Placental pericyte (primary cell): ENCODE measurements around the gene ZFP36L2.

DNA sequence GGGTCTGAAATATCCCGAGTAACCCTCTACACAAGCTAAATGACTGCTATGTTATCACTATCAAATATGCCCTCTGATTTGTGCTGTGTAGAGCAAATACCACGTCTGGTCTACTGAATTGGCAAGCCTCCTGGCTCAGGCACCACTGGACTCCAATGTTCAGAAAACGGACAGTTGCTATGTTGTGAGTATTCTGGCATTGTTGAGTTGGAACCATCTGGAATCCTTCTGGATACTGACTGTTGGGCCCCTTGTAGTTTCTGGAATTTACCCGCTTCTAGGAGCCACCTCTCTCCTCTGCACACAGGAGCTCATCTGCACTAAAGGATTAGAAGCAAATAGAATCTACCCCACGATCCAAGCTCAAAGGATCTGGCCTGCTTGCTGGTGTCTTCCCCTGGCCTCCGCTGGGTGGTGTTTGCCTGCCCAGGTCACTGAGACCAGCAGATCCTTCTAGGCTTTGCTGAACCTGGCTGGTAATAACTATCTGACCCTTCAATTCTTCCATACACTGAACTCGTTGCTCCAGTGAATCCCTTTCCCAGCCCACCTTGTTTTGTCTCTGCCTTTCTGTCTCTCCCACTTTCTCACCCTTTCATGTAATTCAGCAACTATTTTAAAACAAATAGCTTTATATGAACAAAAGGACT is 2.0 kb upstream of the HAAO start:
- CAGE, long polyA plus RNA, result no peak

- CAGE, long polyA plus RNA, result no peak
Observed at GRCh38 chr2:42809015-42809524, 16.7 kb upstream of the HAAO start.

GRCh38 chr2:42863949-42864305 is 71.5 kb upstream of the HAAO start:
- CAGE, long polyA plus RNA, result no peak

DNA sequence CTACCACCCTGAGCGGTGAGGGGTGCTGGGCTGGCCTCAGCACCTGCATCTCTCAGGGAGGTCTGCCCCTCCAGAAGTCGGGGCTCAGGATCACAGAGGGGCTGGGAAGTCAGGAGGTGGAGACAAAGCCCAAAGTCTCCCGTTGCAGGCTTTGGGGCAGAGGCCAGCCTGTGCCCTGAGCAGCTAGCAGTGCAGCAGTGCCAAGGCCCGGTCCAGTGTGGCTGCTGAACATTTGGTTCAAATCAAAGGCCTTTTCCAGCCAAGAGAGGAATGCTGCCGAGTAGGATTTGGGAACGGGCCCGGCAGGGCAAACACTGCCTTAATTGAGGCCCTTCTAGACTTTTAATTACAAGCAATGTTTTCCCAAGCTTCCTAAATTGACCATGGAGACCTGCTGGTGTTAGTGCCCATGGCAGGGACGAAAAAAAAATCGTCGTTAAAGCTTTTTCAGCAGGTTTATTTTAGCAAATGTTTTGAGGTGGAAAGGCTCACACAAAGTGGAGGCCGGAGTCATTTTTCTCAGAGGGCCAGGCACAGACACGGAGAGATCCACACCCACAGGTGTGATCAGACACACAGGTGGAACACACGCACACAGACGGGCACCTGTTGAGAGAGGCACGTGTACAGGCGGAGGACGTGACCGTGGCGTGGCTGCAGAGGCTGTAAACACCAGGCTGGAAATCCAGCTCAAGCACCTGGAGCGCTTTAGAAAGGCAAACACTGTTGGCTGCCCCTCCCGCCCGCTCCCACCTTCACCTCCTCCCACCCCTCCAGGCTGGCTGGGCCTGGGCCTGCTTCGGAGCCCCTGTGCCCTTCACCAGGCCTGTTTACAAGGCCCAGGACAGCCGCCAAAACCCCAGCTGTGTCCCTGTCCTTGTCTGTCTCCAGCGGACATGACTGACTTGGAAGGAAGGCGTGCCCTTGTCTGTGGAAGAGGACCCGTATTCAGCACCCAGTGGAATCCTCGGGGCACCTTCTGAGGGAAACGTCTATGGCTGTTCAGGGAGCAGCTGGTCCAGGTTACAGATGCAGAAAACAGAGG is 133.9 kb upstream of the HAAO start:
- CAGE, long polyA plus RNA, result no peak

DNA sequence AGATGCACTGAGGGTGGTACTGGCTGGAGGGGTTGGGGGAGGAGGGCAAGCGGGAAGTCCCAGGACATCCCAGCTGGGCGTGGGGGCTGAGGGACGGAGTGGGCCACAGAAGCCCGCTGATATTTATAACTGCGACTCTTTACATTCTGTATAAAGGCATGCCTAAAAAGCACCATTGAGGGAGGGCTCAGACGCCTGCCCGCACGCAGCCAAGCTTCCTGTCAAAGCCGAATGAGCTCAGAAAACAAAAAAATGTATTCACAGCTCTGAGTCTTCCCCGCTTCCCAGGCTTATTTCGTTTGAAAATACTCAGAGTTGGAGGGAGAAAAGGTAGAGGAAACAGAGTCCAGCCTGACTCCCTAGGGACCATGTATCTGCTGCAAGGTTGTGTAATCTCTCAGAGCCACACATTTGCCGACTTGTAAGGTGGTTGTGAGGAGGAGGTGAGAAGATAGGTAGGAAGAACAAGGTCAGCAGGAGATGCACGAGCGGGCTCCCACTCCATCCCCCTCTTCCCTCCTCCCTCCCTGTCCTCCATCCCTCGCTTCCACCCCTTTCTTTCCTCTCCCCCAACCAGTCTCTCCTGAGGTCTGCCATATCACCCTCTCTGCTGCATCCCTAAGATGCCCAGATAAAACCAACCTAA is 170.2 kb upstream of the HAAO start:
- CAGE, long polyA plus RNA, result no peak

- CAGE, long polyA plus RNA, result no peak
Observed at GRCh38 chr2:42983921-42984492, 191.6 kb upstream of the HAAO start.

GRCh38 chr2:43051378-43051895 is 175.0 kb downstream of the ZFP36L2 start:
- CAGE, long polyA plus RNA, result no peak

DNA sequence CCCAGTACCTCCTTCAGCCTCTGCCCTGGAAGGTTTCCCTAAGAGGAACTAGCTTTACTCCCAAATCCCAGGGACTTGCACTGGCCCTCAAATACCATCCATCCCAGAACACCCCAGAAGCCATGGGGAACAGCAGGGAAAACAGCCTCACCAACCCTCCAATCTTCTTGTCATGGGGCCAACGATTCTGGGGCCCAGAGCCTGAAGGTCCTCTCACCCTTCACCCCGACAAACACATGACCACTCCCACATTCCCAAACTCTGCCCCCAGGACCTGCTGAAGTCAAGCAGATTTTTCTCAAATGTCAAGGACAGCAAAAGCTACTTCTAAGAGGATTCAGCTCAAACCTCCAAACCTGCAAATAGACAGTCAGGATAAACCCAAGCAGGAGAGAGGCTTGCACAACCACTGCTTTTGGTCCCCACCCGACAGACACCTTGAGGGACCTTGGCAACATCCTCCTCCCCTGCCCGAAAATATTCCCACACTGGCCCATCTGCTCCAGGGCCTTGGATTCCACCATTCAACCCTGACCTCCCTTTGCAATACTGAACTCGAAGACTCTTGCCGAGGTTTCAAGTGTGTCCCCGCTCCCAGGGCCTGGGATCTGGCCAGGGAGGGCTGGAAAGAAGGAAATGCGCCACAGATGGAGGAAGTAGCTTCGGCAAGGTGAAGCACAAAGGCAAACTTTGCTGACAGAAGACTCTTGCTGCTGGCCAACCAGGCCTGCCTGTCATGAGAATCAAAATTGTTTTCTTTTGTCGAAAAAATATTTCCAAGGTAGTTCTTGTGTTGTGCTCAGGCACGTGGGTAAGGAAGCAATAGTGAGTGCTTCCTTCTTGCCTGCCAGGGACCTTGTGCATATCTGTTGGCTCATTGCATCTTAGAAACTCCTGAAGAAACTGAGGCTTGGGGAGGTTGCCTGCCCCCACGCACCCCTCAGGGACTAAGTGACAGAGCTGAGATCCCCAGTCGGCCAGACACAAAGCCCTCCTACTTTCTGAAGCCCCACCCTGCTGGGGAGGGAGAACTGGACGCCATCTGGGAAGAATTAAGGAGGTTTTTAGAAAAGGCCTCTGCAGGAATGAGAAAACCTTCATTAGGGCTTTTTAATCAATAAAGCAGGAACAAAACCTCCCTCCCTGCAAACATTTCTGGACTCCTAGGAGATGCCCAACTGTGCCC is 143.1 kb downstream of the ZFP36L2 start:
- CAGE, long polyA plus RNA, result no peak

DNA sequence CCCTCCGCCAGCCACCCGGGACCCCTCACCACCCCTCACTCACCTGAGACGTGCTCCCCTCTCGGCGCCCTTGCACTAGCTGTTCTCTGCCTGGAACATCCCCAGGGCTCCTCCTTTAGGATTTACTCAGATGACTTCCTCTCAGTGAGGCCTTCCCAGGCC is 89.0 kb downstream of the ZFP36L2 start:
- CAGE, long polyA plus RNA, result no peak

GRCh38 chr2:43152140-43152802 is 74.1 kb downstream of the ZFP36L2 start:
- CAGE, long polyA plus RNA, result no peak

- CAGE, long polyA plus RNA, result no peak
Observed at GRCh38 chr2:43193623-43194010, 32.8 kb downstream of the ZFP36L2 start.

DNA sequence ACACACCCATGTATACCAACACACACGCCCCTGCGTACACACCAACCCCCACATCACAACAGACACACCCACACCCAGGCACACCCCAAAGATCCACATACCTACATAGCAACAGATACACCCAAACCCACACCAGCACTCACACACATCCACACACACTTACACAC is 7.3 kb downstream of the ZFP36L2 start:
- CAGE, long polyA plus RNA, result no peak

GRCh38 chr2:43225015-43225406 is 1.4 kb downstream of the ZFP36L2 start:
- CAGE, long polyA plus RNA, result no peak

DNA sequence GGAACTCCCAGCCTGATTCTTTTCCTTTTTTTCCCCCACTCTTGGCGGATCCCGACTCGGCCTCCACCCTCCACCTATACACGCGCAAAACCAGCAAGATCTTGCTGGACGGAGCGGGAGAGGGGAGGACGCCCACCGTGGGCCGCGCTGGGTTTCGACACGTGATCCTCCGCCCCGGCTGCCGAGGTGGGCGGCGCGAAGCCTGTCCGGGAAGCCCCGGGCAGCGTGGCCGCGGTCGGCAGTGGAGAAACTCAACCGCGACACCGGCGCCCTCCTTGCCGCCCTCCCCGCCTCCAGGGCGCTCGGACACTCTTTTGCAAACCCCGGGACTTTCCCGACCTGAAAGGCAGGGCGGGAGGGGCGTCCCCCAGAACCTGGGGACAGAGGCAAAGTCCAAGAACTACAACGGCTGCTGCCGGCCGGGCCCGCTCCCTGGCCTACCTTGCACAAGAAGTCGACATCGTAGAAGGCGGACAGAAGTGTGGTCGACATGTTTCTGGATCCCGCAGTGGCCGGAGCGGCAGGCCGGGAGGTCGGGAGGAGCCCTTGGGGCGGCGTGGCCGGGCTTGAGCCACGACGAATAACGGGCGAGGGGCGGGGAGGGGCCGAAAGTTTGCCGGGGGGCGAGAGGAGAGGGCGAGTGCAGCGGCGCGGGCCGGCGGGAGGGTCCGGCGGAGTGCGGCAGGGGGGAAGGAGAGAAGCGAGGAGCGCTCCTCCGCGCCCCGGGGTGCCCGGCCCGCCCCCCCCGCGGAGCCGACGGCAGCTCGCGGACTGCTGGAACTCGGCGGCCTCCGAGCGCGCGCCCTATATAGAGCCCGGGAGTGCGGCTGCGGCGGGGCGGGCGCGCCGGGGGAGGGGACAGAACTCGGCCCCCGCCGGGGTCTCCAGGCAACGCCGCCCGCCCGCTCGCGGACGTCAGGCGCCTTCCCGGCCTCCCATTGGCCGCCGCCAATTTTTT is at the start of gene ZFP36L2:
Gene ZFP36L2 (minus strand): TSS at position 783 of the 958 bp plus-strand sequence.
- CAGE, long polyA plus RNA, result no peak

GRCh38 chr2:43293712-43294334 is 67.4 kb upstream of the ZFP36L2 start:
- CAGE, long polyA plus RNA, result no peak

DNA sequence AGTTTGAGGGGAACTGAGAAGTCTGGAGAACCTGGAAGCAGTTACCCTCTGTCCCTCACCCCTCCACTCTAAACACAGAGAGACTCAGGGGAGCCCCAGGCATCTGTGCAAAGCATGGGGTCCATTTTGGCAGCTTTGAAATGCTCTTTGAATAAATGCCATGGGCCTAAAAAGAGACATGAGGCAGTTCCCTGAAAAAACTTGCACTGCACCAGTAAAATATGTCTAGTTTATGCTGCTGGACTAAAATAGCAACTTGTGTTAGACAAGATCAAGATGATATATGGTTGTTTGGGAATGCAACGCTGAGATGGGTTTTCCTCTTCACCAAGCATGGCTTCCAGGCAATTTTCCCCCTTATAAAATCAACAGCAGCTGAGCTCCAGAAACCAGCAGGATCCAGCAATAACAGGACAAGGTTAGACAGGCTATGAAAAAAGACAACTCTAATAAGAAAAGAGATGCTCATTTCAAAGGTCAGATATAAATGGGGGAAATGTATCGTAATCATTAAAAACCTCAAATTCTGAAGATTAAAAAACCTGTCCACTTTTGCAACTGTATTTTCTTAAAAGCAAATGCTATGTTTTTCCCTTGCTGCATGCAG is 122.9 kb upstream of the ZFP36L2 start:
- CAGE, long polyA plus RNA, result no peak

- CAGE, long polyA plus RNA, result no peak
Observed at GRCh38 chr2:43774660-43775215, 899 bp downstream of the DYNC2LI1 start.

DNA sequence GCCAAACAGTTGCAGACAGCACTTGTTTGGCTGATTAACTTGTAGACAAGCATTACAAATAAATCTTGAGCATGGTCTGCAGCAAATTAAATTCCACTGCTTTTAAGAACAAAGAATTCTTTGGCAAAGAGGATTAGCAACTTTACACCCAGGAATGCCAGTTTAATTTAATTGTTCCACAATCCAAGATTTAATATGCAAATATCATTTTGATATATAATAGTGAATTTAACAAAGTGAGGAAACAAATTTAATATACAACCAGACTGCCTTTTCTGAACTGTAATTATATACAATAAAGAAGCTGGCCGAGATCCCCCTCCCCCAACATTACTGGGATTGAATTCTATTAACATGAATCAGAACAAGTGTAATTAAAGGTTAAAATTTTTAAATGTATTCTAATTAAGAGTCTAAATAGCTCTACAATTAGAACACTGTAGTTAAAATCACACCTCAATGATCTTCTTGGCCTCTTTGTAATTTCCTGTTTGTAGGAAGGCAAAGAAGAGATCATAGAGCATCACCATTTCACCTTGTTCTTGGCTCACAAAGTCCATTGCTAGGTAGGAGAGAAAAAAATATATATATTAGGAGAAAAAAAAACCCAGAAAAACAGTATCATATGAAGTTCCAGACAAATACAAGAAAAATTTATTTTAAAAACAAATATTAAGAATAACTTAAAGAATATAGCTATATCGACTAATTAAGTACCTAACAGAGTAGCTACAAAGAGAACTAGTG is 61.9 kb downstream of the LRPPRC start:
- CAGE, long polyA plus RNA, result no peak

GRCh38 chr2:44075373-44076078 is 79.7 kb upstream of the LRPPRC start:
- CAGE, long polyA plus RNA, result no peak

GRCh38 chr2:44245080-44245583 is 30.1 kb upstream of the SLC3A1 start:
- CAGE, long polyA plus RNA, result no peak